ENCODE measurements around a stretch of chr2.

DNA sequence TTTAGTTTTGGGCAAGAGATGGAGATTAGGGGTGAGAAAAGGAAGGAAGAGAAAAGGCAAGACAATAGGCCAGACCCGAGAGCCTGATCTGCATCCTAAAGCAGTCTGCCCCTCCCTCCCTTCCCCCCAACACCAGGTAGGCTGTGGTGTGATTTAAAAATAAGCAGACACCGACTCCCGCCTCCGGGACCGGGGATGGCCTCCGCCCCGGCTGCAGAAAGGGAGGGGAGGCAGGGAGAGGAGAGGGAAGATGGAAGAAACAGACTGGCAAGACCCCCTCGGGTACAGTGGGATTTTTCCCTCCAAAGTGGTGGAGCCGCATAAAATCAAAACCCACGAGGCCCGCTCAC lies 1.0 kb downstream of the ADD2 start:
- PRO-cap, 5 experiments = no peak in any of the 5 experiments
- RAMPAGE, long total RNA, 2 experiments = no peak in any of the 2 experiments
- RRBS = no CpG with 5 or more reads among the region's 11 CpGs

DNA sequence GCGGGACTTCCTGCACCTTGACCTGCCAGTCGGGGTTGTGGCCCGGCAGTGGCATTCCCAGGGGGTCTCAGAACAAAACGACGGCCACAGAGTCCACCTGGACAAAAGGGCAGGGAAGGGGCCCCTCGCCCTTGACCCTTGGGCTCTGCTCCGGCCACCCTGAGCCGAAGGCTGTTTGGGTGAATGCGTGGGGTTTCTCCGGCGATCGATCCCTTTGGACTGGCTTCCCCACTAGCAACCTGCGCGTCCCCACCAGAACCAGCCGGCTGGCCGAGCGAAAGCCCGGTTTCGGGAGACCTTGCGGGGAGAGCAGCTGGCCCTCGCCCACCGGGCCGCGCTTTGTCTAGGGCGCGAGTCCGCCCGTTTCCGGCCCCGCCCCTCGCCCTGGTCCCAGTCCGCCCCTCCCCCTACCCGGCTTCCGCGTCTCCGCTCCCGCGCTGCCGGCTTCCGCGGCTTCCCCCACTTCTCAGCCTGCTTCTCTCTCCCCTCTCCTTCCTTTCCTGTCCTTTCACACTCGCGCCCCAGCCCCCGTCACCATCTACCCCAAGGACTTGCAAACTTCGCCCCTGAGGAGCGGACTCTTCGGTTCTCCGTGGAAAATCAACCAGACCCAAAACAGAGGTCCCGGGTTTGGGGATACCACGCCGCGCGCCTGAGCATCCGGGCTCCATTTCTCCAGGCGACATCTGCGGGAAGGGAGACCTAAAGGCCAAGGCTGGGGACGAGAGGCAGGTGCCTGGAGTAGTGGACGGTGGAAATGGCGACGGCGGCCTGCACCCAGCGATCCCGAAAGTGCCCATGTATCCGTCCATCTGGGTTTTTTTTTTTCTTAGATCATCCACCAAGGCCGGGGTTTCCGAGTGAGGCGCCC lies 12.7 kb upstream of the VAX2 start:
- PRO-cap, 5 experiments = no peak in any of the 5 experiments
- RAMPAGE, long total RNA, 2 experiments = no peak in any of the 2 experiments
- RRBS = 8% methylated on average over 27 of the region's 67 CpGs

- PRO-cap, 5 experiments = no peak in any of the 5 experiments
- RAMPAGE, long total RNA, 2 experiments = no peak in any of the 2 experiments
- RRBS = no CpG with 5 or more reads among the region's 3 CpGs
These were observed 7.4 kb downstream of the ANKRD53 start for GRCh38 chr2:70985757-70986339.

DNA sequence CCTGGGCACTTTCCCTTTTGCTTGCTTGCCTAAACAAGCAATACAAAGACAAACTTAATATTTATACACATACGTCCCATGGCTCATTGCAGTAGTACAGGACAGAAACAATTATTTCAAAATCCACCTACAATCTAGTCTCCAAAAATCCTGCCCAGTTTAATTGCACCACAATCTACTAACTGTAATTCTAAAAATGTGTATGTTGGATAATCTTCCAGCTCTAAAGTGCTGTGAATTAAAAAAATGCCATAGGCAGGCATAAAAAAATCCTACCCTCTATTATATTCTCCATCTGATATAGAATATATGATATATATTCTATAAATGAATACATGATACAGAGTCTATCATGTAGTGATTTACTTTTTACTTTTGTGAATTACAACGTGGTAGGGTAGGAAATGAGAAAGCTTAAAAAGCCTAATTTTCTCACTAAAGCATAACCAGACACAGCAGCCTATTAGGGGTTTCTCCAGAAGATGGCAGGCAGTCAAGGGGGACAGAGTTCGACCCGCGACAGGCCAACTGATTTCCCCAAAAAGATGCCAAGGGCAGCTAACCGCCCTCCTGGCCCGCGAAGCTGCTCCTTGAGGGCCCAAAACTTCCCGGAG lies 1.2 kb upstream of the NAGK start:
- PRO-cap, 5 experiments = no peak in any of the 5 experiments
- RAMPAGE, long total RNA, 2 experiments = no peak in any of the 2 experiments
- RRBS = no CpG with 5 or more reads among the region's 9 CpGs

DNA sequence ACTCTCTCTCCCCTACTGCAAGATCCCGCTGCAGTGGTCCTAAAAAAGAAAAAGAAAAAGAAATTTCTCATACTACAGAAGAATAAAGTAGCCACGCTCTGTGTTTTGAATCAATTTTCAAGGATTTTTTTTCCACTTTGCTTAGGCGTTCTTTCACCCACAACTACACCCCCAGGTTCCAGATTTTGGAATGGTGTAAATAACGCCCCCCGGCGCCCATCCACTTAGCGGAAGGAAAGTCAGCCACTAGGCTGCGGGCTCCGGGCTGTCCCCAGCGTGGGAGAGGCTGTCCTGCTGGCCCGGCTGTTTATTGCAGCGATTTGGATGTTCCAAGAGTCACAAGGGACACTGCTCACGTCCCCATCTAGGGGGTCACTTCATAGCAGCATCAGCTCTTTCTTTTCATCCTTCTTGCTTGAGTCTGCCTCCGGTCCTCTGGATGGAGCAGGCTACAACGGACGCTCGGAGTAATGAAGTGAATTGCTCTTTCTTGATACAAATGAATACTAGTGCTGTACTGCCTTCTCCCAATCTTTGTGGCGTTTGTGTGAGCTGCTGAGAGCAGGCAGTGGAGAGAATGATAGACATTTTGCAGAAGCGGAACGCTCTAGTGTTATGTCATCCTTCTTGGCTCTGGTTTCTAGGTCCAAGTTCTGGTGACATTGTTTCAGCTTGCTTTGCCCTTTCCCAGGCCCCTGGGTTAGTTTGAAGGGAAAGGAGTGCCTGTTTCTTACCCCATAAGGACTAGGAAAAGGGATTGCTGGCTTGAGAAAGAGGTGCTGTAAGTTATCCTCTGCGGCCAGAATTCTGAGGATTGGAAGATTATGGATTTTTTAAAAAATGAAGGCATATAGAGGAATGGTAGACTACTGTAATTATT lies 50.8 kb upstream of the PAIP2B start:
- PRO-cap, 5 experiments = no peak in any of the 5 experiments
- RAMPAGE, long total RNA, 2 experiments = no peak in any of the 2 experiments
- RRBS = 5% methylated on average over 8 of the region's 21 CpGs

DNA sequence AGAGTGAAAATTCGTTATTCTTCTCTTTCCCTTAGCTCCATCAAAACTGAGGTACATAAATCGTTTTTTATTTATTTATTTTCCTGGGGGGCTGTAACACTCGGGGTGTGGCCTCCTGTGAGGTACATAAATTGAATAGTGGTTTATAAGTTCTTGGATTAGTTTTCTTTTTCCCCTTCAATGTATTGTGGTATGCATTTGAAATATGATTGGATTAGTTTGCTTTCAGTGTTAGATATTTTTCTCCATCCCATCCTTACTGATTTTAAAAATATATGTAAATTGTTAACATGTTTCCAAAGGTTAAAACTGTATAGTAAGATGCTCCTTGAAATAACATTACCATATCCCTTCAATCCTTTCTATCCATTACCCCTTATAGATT lies 7.0 kb downstream of the ZNF638 start:
- PRO-cap, 5 experiments = no peak in any of the 5 experiments
- RAMPAGE, long total RNA, 2 experiments = no peak in any of the 2 experiments
- RRBS = no CpG with 5 or more reads among the region's 3 CpGs

DNA sequence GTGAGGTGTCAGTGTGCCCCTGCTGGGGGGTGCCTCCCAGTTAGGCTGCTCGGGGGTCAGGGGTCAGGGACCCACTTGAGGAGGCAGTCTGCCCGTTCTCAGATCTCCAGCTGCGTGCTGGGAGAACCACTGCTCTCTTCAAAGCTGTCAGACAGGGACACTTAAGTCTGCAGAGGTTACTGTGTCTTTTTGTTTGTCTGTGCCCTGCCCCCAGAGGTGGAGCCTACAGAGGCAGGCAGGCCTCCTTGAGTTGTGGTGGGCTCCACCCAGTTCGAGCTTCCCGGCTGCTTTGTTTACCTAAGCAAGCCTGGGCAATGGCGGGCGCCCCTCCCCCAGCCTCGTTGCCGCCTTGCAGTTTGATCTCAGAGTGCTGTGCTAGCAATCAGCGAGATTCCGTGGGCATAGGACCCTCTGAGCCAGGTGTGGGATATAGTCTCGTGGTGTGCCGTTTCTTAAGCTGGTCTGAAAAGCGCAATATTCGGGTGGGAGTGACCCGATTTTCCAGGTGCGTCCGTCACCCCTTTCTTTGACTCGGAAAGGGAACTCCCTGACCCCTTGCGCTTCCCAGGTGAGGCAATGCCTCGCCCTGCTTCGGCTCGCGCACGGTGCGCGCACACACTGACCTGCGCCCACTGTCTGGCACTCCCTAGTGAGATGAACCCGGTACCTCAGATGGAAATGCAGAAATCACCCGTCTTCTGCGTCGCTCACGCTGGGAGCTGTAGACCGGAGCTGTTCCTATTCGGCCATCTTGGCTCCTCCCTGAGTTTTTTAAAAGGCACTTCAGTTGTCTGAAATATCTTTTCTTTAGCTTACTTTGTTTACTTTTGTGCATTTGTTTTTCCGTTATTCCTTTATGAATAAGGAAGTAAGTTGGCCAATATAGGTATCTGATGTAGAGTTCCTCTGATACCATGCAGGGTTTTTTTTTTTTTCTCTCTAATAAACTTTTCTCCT lies 49.5 kb upstream of the DYSF start:
- PRO-cap, 5 experiments = no peak in any of the 5 experiments
- RAMPAGE, long total RNA, 2 experiments = no peak in any of the 2 experiments
- RRBS = no CpG with 5 or more reads among the region's 36 CpGs

- PRO-cap, 5 experiments = no peak in any of the 5 experiments
- RAMPAGE, long total RNA, 2 experiments = no peak in any of the 2 experiments
- RRBS = no CpG with 5 or more reads among the region's 5 CpGs
These were observed 7.8 kb upstream of the DYSF start for GRCh38 chr2:71458608-71459110.

GRCh38 chr2:71467922-71468585 lies 1.6 kb downstream of the DYSF start:
- PRO-cap, 5 experiments = no peak in any of the 5 experiments
- RAMPAGE, long total RNA, 2 experiments = no peak in any of the 2 experiments
- RRBS = no CpG with 5 or more reads among the region's 8 CpGs

DNA sequence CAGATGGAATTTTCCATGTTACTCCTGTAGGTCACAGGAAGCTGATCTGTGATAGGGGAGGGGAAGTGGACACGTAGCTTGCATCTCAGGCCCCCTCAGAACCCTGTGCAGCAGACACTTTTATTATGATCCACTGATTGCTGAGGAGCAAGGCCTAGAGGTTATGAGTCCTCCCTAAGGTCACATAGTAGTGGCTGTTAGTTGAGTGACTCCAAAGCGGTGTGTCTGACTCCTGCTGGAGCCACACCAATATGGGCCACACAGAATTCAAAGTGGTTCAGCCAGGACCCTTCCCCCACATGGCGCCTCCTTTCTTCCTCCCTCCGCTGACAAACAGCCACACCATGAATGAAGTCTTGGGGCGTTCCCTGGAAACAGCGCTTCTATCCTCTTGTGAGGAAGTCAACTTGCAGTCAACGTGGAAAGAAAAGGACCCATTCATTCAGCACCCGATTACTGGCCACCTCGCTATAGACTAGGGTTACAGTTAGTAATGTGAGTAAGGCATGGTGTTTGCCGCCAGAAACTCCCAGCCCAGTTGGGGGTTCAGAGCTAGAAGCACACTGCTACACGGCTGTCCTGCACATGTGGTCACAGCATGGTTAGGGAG lies 8.5 kb downstream of the DYSF start:
- PRO-cap, 5 experiments = peak in 4 of 5 experiments; most common plus-strand start position 412 of the sequence (in 4); most common minus-strand start position 95 of the sequence (in 1)
- RAMPAGE, long total RNA, 2 experiments = no peak in any of the 2 experiments
- RRBS = no CpG with 5 or more reads among the region's 11 CpGs

- PRO-cap, 5 experiments = peak in 2 of 5 experiments; most common plus-strand start chr2:71554305 (in 1); most common minus-strand start chr2:71554243 (in 2)
- RAMPAGE, long total RNA, 2 experiments = no peak in any of the 2 experiments
- RRBS = no CpG with 5 or more reads among the region's 8 CpGs
These were observed 87.6 kb downstream of the DYSF start for GRCh38 chr2:71554008-71554569.

GRCh38 chr2:71702362-71702761 lies 235.9 kb downstream of the DYSF start:
- PRO-cap, 5 experiments = peak in 1 of 5 experiments; most common plus-strand start chr2:71702482 (in 1)
- RAMPAGE, long total RNA, 2 experiments = no peak in any of the 2 experiments
- RRBS = no CpG with 5 or more reads among the region's 4 CpGs

- PRO-cap, 5 experiments = no peak in any of the 5 experiments
- RAMPAGE, long total RNA, 2 experiments = no peak in any of the 2 experiments
- RRBS = no CpG with 5 or more reads among the region's 7 CpGs
These were observed 318.5 kb downstream of the DYSF start for GRCh38 chr2:71784990-71785501.

DNA sequence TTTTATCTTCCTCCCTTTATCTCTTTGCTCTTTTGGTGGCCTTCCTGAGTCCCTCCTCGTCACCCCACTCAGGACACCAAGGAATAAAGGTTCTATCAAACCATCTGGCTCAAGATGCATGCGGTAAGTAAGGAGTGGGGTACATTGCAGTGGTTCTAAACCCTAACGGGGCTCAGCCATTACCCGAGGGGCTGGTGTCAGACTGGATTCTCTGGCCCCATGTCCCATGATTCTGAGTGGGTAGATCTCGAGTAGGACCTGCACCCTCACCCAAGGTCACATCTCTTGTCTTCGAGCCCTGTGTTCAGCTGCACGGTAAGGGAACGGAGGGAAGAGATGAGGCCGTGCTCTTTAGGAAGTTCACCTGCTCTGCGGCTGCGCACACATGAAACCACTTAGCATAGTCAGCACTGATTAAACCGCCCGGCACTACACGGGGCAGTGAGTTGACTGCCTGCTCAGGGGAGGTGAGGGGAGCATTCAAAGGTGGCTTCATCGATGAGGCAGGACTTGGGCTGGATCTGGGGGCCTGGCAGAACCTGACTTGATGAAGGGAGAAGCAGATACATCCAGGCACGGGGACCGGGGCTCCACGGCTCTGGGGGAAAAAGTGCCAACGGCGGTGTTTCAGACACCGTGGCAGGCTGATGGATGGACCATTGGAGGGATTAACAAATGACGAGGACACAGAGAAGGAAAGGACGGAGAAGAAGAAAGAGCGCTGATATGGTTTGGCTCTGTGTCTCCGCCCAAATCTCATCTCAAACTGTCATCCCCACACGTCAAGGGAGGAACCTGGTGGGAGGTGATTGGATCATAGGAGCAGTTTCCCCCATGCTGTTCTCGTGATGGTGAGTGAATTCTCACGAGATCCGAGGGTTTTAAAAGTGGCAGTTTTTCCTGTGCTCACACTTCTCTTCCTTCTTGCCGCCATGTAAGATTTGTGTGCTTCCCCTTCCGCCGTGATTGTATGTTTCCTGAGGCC lies 248.7 kb downstream of the CYP26B1 start:
- PRO-cap, 5 experiments = no peak in any of the 5 experiments
- RAMPAGE, long total RNA, 2 experiments = no peak in any of the 2 experiments
- RRBS = no CpG with 5 or more reads among the region's 32 CpGs

DNA sequence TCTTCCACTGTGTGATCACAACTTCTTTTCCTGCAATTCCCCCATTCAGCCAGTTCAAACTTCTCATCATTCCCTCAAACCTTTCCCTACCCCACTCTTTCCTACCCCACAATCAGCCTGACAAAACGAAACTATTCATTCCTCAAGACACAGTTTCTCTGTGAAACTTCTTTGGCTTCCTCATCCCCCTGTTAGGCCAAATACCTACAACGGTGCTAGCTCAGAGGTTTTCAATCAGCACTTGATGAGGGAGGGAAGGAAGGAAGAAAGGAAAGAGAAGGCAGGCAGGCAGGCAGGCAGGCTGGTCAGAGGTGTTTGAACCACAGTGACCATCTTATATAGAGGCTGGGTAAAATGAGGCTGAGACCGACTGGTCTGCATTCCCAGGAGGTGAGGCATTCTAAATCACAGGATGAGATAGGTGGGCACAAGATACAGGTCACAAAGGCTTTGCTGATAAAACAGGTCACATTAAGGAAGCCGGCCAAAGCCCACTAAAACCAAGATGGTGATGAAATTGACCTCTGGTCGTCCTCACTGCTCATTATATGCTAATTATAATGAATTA lies 59.4 kb downstream of the CYP26B1 start:
- PRO-cap, 5 experiments = no peak in any of the 5 experiments
- RAMPAGE, long total RNA, 2 experiments = no peak in any of the 2 experiments
- RRBS = no CpG with 5 or more reads among the region's 5 CpGs

- PRO-cap, 5 experiments = no peak in any of the 5 experiments
- RAMPAGE, long total RNA, 2 experiments = no peak in any of the 2 experiments
- RRBS = 2% methylated on average over 15 of the region's 57 CpGs
These were observed 531 bp upstream of the CYP26B1 start for GRCh38 chr2:72148098-72148688.

GRCh38 chr2:72233867-72234309 lies 86.2 kb upstream of the CYP26B1 start:
- PRO-cap, 5 experiments = no peak in any of the 5 experiments
- RAMPAGE, long total RNA, 2 experiments = no peak in any of the 2 experiments
- RRBS = no CpG with 5 or more reads among the region's 9 CpGs

- PRO-cap, 5 experiments = no peak in any of the 5 experiments
- RAMPAGE, long total RNA, 2 experiments = no peak in any of the 2 experiments
- RRBS = no CpG with 5 or more reads among the region's 4 CpGs
These were observed 263.7 kb downstream of the EXOC6B start for GRCh38 chr2:72561854-72562748.

DNA sequence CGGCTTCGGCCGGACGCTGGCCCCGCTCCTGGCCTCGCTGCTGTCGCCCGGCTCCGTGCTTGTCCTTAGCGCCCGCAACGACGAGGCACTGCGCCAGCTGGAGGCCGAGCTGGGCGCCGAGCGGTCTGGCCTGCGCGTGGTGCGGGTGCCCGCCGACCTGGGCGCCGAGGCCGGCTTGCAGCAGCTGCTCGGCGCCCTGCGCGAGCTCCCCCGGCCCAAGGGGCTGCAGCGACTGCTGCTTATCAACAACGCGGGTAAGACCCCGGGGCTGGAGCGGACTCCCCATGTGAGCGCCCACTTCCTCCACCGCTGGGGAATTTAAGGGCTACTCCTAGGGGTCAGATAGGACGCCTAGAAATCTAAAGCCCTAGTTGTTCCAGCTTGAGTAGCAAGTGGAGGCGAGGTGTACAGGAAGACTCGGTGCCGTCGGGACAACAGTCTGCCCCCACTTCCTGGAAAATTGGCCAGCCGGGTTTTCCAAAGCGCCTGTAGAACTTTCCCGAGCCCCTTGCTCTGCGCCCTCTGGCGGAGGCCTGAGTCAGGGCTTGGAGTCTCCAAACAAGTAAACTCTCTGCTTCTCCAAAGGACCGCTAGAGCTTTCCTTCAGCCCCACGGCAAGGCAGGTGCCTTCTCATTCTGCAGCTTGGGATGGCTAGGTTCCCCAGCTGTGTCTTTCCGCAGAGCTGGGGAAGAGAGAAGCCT lies 426 bp downstream of the SPR start:
- PRO-cap, 5 experiments = peak in 5 of 5 experiments; most common minus-strand start position 462 of the sequence (in 5)
- RAMPAGE, long total RNA, 2 experiments = no peak in any of the 2 experiments
- RRBS = 2% methylated on average over 16 of the region's 51 CpGs

DNA sequence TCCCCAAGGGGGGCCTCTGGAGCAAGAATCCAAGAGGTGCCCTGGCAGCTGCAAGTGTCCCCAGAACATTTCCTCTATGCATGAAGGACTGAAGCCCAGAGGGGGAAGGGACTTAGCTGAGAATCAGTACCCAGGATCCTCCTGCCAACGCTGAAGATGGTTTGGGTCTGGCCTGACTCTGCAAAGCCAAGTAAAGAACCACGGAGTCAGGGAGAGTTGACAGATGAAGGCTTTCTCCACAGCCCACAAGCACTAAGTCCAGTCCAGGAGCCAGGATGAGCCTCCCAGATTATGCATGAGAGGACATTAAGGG lies 14.9 kb downstream of the EMX1 start:
- PRO-cap, 5 experiments = peak in 1 of 5 experiments; most common minus-strand start position 124 of the sequence (in 1)
- RAMPAGE, long total RNA, 2 experiments = no peak in any of the 2 experiments
- RRBS = no CpG with 5 or more reads among the region's 2 CpGs

All from liver (tissue), 9 donors.